AG09319 (cell line): ENCODE measurements around a stretch of chr7.

DNA sequence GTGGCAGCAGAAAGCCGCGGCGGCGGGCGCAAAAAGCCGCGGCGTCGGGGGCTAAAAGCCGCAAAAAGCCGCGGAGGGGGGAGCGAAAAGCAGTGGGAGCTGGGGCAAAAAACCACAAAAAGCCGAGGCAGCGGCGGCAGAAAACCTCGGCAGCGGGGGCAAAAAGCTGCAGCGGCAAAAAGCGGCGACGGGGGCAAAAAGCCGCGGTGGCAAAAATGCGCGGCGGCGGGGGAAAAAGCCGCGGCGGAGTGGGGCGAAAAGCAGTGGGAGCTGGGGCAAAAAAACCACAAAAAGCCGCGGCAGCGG lies 135.6 kb downstream of the ZNF92 start:
- RRBS: no CpG with 5 or more reads among the region's 35 CpGs

DNA sequence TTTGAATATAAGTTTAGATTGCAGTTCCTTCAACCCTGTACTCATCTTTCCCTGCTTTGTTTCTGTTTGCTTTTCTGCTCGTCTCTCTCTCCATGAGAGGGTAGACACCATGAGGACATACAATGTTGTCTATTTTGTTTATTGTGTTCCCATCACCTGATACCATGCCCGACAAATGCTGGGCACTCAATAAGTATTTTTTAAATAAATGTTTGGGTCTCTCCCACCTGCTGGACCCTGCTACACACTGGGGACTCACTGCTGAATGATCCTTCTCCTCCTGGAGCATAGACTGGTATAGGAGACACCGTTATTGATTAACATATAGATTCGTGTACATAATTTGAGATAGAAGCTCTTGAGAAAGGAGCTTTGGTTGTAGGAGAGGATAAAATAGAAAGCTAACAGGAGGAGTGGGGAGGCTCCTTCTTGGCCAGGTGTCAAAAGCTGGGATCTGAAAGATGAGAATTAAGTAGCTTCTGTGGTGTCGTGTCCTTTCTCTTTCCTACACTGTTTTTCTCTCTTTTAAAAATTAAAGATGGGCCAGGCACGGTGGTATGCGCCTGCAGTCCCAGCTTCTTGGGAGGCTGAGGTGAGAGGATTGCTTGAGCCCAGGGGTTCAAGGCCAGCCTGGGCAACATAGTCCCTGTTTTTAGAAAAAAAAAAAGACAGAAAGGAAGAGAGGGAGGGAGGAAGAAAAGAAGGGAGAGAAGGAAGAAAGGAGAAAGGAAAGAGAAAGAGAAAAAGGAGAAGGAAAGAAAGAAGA lies 47.5 kb downstream of the VKORC1L1 start:
- RRBS: no CpG with 5 or more reads among the region's 7 CpGs

DNA sequence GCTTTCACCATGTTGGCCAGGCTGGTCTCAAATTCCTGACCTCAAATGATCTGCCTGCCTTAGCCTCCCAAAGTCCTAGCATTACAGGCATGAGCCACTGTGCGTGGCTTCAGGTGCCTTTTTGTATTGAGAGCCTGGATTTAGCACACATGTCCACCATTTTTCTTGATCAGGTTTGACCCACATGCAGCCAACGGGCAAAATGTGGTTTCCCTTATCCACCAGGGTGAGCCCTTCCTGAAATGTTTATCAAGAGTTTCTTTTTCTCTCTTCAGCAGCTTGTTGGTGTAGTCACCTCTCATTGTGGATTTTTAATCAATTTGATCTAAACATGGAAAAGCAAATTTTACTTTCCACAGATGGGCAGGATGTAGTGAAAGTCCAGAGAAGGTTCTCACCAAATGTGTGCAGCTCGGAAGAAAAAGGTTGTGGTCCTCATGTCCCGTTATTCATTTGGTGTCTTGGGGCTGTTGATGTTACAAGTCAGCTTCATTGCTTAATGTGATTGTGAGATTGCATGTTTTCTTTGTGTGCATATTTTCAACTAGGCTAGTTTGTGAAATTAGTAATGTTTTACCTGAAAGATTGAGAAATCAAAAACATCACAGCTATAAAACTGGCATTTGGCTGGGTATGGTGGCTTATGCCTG lies 28.9 kb downstream of the GUSB start:
- RRBS: no CpG with 5 or more reads among the region's 4 CpGs

DNA sequence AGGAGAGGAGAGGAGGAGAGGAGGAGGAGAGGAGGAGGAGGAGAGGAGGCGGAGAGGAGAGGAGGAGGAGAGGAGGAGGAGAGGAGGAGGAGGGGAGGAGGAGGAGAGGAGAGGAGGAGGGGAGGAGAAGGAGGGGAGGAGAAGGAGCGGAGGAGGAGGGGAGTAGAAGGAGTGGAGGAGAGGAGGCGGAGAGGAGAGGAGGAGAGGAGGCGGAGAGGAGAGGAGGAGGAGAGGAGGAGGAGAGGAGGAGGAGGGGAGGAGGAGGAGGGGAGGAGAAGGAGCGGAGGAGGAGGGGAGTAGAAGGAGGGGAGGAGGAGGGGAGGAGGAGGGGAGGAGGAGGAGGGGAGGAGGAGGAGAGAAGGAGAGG lies 15.6 kb upstream of the CRCP start:
- RRBS: no CpG with 5 or more reads among the region's 5 CpGs

DNA sequence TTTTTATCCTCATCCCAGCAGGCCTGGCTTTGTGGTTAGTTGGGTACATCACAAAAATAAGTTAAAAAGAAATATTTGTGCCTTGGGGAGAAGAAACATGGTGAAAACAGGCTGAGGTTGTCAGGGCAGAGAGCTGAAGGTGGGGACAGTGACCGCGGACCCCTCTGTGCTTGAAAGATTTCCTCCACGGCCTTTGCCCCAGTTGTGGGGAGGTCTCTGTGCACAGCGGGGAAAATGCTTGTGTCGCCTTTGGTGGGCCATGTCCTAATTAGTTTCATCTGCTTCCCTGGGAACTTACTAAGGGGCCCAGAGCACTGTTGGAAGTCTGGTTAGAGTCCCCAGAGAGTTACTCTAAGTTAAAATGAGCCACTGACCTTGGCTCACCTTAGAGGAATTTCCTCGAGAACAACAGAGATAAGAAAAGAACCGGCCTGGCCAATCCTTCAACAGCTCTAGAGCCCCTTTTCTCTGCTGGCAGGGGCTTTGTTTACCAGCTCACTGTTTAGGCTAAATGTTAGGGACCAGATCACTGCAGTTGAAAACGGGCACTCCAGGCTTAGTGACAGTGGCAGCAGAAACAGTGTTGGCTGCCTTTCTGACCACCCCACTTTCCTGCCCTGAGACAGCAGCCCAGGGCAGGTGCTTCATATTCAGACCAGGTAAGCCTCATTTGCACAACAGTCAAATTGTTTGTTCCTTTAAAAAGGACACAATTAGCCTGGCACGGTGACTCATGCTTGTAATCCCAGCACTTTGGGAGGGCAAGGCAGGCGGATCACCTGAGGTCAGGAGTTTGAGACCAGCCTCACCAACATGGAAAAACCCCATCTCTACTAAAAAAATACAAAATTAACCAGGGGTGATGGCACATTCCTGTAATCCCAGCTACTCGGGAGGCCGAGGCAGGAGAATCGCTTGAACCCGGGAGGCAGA lies 38.1 kb downstream of the CRCP start:
- RRBS: no CpG with 5 or more reads among the region's 14 CpGs

DNA sequence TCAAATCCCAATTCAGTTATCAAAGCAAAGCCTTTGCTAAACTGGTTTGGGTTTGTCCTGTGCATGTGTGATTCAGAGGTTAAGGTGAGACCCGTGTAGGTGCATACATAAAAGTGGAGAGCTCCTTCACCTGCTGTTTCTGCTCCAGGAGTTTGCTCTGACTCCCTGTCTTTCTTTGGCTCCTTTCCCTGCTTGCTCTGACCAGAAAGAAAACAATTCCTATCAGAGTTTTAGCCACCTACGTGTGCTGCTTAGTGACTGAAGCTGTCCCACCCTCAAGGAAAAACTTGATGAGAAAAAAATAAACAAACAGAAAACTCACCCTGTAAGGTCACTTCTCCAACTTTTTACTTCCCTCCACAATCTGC lies 101.1 kb downstream of the TPST1 start:
- RRBS: no CpG with 5 or more reads among the region's 2 CpGs

DNA sequence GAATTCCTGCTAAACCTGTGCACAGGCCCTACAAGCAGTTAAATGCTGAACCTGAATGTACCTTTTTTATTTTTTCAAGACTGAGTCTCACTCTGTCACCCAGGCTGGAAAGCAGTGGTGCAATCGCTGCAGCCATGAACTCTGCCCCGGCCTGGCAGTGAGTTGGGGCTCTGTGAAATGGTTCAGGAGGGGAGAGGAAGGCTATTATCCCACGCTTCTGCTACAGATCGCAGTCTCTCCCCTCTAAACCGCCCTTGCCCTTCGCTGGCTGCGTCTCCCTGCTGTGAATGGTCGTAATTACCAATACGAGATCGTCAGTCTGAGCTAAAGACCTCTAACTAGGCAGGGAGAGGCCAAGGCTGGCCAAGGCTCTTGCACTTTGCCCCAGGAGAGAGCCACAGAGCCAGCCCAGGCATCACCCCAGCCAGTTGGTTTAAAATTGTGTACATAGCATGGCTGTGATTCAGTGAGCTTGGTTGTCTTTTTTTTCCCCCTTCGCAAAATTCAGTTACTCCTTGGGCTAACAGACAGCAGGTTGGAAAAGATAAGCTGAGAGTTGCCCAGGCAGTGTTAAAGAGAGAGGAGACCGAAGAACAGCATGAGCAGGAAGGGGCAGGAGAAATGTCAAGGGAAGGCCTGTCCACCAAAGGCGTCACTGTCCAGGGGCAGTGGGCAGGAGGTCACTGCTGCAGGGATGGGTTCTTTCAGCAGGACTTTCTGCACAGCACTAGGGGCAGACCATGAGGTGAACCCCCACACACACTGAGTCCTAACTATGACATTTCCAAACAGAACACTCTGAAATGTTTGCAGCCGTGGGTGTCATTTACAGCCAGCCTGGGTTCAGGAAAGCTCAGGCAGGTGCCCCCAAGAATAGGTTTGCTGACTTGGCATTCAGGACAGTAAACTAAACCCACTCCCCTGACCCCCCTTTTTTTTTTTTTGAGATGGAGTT lies 92.8 kb upstream of the KCTD7 start:
- RRBS: no CpG with 5 or more reads among the region's 14 CpGs

- RRBS: no CpG with 5 or more reads among the region's 12 CpGs
Measured at GRCh38 chr7:66537372-66538271, 91.1 kb upstream of the KCTD7 start.

- RRBS: no CpG with 5 or more reads among the region's 6 CpGs
Measured at GRCh38 chr7:66789617-66789970, 49.1 kb downstream of the RABGEF1 start.

DNA sequence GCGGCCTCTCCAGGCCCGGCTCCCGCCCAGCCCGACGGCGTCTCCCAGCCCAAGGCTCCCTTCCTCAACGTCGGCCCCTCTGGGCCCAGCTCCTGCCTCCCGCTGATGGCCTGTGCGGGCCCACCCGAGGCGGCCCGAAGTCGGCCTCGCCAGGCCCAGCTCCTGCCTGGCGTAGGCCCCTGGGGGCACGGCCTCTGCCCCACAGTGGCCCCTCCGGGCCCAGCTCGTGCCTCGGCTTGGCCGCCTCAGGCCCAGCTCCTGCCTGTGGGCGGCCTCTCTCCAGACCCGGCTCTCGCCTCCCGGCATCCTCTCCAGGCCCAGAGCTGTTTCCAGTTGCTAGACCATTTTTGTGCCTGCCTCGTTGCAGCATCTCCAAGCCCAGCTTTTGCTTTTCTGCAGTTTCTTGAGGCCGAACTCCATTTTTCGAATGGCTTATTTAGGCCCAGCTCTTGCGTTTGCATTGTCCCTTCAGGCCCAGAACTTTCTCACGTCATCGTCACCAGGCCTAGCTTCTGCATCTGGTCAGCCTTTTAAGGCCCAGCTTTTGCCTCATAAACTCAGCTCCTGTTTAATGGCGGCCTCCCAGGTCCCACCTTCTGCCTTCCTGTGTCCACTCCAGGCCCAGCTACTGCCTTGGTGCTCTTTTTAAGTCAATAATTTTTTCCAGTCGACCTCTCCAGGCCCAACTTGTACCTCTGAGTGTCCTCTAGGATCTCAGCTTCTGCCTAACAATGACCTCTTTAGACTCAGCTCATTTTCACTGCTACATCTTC lies 16.5 kb upstream of the TMEM248 start:
- RRBS: 92% methylated on average over 8 of the region's 33 CpGs

GRCh38 chr7:66948808-66949413 lies 27.9 kb downstream of the TMEM248 start:
- RRBS: no CpG with 5 or more reads among the region's 8 CpGs

DNA sequence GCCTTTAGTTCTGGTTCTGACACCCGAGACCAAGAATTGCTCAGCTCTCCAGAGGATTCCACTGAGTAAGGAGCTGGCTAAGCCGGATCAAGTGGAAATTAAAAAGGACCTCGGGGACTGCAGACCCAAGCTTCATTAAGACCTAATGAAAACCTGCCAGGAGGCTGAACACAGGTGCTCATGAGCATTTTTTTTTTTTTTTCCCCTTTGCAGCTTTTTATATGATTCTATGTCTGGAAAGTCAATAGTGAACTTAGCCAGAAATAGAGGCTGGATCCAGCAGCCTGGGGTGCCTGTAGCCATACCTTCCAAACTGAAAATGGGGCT lies 1145.6 kb downstream of the SPDYE21 start:
- RRBS: no CpG with 5 or more reads among the region's 3 CpGs

GRCh38 chr7:69677880-69678491 lies 79.7 kb downstream of the AUTS2 start:
- RRBS: no CpG with 5 or more reads among the region's 4 CpGs

GRCh38 chr7:69739636-69740607 lies 141.6 kb downstream of the AUTS2 start:
- RRBS: no CpG with 5 or more reads among the region's 6 CpGs

GRCh38 chr7:70568470-70569133 lies 563.3 kb upstream of the GALNT17 start:
- RRBS: no CpG with 5 or more reads among the region's 7 CpGs

DNA sequence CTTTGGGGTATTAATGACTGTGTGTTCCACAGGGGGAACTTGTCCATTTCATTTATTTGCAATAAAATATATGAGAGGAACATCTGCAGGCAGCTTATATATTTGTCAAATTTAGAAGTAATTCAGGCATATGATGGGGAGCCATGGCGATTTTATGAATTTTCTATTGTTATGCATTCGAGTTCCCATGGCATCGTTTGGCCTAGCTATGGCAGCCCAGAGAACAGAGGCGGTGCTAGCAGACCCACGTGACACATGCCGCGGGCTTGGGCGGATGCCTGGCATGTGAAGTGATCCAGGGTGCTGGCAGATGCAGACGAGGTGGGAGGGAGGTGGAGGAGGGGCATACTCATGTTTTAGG lies 560.0 kb upstream of the GALNT17 start:
- RRBS: no CpG with 5 or more reads among the region's 9 CpGs

- RRBS: no CpG with 5 or more reads among the region's 2 CpGs
Measured at GRCh38 chr7:70660144-70660382, 471.9 kb upstream of the GALNT17 start.

DNA sequence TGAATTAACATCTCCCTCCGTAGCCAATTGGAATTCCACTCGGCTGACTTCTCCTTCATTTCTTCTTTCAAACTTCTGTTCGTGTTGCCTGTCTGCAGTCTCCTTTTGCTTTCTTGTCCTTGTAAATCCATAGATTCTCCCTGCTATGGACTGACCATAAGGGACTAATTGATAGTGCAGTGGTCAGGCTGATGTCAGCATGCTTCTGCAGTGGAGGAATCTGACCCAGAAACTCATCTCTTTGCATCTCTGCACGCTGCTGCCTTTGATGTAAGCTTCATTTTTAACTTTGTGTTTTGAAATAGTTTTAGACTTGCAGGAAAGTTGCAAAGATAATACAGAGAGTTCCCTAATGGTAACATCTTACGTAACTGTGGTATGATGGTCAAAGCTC lies 89.5 kb downstream of the GALNT17 start:
- RRBS: no CpG with 5 or more reads among the region's 5 CpGs

DNA sequence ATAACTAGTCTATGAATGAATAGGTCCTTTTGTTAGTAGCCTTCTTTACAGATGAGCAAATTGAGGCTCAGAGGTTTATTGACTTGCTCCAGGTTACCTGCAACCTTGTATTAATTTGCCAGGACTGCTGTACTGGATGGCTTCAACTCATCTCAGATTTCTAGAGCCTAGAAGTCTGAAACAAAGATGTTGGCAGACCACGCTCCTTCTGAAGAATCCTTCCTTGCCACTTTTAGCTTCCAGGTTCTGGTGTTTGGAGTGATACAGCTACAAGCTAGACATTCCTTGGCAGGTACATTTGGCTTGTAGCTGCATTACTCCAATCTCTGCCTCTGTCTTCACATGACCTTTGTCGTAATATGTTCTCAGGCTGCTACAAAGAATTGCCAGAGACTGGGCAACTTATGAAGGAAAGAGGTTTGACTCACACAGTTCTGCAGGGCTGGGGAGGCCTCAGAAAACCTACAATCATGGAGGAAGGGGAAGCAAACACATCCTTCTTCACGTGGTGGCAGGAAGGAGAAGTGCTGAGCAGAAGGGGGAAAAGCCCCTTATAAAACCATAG lies 146.3 kb downstream of the GALNT17 start:
- RRBS: no CpG with 5 or more reads among the region's 3 CpGs

GRCh38 chr7:72879548-72880351 lies 45.1 kb upstream of the POM121 start:
- RRBS: no CpG with 5 or more reads among the region's 56 CpGs